ENCODE measurements around a stretch of chr20.

DNA sequence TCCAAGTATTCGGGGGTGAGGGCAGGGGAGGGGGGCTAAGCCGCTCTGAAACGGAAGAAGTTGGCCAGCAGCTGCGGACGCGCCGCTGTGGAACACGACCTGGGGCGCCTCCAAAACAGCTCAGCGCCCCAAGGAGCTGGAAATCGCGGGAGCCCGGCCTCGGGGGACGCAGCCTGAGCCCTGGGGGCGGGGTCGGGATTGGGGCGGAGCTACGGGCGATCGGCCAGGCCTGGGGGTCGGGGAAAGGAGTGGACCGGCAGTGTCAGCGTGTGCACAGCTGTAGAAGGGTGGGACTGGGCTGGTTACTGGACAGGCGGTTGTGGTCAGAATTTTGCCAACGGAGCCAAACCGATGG is 14.6 kb upstream of the SPAG4 start:
- PRO-cap, result no peak
- CAGE, long polyA plus RNA, result no peak

DNA sequence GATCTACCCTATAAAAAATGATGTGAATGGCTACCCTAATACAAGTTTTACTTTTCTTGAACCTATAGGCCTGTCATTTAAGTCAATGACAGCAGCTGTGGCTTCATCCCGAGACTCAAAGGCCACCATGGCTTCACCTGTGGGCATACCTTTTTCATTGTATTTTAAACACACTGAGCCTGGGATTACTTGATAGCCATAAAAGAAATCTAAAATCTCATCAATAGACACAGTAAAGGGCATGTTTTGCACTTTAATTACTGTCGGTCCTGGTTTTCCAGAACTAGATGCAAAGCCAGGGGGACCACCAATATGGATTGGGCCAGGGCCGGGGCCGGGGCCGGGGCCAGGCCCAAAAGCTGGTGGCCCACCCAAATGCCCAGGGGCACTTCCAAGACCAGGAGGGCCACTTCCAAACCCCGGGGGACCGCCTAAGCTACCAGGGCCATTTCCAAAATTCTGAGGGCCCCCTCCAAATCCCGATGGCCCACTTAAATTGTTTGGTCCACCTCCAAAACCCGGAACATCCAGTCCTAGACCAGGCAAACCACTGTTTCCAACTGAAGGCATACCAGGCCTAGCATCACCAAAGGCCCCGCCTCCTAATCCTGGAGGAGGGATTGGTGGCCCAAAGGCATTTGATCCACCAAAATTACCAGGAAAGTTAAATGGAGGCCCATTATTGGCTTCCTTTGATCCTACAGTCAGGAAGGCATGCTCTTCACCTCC is 12.0 kb downstream of the CPNE1 start:
- PRO-cap, result no peak
- CAGE, long polyA plus RNA, result no peak

- PRO-cap, result bidirectional peak, plus-strand start at chr20:35663823, minus-strand start at chr20:35663807; bidirectional peak, plus-strand start at chr20:35664263, minus-strand start at chr20:35664011
- CAGE, long polyA plus RNA, result no peak
These were observed 1.0 kb downstream of the CPNE1 start for GRCh38 chr20:35663415-35664381.

DNA sequence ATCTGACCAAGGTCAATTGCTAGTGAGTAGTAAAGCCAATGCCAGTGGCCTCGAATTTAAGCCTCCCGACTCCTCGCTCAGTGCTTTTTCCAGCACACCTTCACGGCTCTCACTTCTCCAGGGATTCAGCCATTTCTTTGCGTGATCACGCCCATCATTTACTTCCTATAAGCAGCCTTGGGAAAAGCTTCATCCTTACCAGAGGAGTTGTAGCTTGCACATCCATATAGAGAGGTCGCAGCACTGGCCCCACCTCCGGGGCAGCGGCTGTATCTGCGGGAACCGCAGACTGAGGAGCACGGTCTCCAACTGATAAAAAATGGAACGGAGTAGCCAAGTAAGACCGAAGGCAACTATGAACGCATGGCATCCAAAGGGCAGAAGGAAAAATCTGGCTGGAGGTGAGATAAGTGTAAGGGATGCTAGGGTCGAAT is 853 bp downstream of the NFS1 start:
- PRO-cap, result no peak
- CAGE, long polyA plus RNA, result no peak

DNA sequence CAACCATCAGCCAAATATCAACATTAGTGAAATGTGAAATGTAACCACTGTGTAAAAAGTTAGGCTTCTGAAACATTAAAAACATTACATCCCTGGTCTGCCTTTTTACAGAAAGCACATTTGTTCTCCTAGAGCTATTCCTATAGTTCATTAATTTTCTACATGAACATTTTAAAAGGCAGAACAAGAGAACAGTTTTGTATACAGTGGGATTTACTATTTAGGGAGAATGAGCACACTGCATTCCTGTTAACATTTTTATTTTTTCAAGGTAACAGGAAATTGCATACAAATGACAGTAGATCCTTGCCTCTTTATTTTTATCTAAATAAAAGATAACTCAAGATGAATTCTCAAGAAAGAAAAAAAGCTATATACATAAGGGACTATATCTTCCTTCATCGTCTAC is 4.9 kb downstream of the ROMO1 start:
- PRO-cap, result no peak
- CAGE, long polyA plus RNA, result no peak

- PRO-cap, result bidirectional peak, plus-strand start at chr20:35768373, minus-strand start at chr20:35768271
- CAGE, long polyA plus RNA, result no peak
These were observed 3.8 kb upstream of the PHF20 start for GRCh38 chr20:35767889-35768625.

DNA sequence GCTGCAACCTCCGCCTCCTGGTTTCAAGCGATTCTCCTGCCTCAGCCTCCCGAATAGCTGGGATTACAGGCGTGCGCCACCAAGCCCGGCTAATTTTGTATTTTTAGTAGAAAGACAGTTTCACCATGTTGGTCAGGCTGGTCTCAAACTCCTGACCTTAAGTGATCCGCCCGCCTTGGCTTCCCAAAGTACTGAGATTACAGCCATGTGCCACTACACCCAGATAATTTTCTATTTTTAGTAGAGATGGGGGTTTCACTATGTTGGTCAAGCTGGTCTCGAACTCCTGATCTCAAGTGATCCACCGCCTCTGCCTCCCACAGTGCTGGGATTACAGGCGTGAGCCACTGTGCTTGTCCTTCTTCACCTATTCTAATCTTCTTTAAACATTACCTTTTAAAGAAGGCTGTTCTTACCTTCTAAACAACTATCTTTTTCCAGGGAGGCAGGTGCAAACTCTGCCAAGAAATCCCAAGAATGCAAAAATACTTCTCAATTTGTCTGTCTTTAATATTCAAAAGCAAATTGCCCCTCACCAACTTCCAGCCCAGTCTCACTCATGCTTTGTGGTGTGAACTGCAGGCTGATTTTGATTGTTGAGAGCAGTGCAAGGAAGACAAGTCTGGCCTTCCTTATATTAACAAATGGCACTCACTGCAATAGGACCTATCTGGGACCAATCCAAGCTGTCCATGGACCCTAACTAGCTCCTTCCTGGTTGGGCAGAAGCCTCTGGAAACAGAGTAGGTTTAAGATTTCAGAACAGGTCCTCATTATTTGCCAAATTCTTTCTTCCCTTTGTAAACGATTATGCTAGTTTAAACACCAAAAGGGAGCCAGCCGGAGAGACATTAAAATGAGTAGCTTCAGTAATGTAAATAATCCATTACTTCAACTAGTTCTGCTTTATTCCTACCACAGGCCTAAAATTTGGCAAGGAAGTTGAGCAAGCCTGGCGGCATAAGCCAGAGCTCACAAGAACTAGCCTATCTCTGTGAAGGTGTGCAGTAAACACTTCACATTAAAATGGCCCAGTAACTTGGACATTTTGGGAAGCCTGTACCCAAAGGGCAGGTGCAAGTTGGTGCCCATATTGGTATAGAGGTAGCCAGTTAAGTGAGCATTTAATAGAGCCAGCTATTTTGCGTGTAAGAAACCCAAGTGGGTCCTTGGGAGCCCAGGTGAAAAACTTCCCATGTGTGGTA is 1.6 kb downstream of the SCAND1 start:
- PRO-cap, result unidirectional peak, minus-strand start at position 555 of the sequence
- CAGE, long polyA plus RNA, result no peak

- PRO-cap, result no peak
- CAGE, long polyA plus RNA, result start-site peak on the minus strand at chr20:36046400-36046505, 51 and 39 reads in 2 replicates; start-site peak on the minus strand at chr20:36046587-36046657, 26 and 17 reads in 2 replicates
These were observed 77.9 kb downstream of the CNBD2 start for GRCh38 chr20:36046094-36046958.

DNA sequence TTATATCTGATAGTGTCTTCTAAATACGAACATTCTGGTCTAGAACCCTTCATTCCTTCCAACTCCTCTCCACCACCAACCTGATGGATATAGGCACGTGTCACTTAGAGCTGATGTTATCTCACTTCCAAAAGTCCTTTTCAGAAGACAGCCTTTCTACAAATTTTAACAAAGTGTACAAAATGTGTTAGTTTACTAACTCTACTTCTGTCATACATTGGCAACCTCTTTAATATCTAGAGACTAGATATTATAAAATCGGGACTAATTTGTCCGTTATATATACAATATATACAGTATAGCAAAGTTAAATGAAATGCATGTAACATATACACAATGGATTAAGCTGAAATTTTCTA is 79.6 kb downstream of the CNBD2 start:
- PRO-cap, result no peak
- CAGE, long polyA plus RNA, result no peak

GRCh38 chr20:36064105-36064470 is 90.5 kb upstream of the EPB41L1 start:
- PRO-cap, result no peak
- CAGE, long polyA plus RNA, result no peak

- PRO-cap, result no peak
- CAGE, long polyA plus RNA, result no peak
These were observed 62.8 kb upstream of the EPB41L1 start for GRCh38 chr20:36091424-36092384.

DNA sequence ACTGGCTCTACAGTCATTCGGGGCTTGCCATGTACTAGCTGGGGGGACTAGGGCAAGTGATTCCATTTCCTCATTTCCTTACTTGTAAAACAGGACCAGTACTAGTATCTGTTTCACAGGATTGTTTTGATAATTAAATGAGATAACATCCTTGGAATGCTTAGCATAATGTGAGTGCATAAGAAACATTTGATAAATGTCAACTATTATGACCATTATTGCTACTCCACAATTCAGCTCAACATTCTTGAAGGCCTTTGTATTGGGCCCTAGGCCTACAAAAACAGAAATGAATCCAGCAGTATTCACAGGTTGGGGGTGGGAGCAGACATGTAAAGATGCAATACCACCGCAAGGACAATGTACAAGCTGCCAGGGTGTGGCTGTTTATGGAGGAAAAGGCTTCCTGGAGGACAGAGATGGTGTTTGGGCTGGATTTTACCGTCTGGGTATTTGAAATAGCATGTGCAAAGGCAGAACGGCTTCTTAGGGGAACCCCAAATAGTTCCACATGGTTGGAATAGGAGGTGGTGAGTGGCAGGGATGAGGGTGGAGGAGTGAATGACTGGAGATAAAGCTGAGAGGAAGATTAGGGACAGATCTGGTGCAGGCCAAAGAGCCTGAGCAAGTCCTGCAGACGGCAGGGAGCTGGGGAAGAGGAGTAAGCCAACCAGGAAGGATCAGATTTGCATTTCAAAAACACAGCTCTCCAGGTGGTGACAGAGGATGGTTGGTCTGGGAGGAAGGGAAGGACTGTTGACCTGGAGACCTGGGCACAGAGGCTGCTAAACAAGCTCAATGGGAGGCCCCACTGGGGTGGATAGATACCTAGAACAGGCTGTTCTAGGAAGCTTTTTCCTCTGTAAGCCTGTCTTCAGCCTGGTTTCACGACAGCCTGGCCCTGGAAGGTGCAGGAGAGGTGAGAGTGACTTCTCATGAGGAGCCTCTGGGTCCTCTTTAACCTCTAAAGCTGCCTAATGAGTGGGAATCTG is 57.0 kb upstream of the EPB41L1 start:
- PRO-cap, result no peak
- CAGE, long polyA plus RNA, result no peak

DNA sequence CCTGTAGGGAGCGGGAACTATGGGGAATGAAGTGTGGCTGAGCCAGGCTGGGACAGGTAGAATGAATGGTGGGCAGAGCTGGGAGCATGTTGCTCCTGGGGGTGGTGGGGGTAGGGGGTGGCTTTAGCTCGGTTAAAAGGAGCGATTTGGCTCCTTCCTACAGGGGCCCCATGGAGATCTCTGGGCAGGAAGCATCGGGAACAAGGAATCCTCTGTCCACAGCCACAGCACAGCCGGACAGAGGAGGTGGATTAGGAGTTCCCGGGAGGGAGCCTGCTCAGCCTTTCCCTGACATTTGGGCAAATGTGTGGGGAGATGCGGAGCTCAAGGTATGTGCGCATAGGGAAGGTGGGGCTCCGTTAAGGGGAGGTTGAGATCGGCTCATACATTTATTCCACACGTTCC is 41.1 kb upstream of the EPB41L1 start:
- PRO-cap, result no peak
- CAGE, long polyA plus RNA, result no peak

- PRO-cap, result no peak
- CAGE, long polyA plus RNA, result no peak
These were observed 770 bp upstream of the EPB41L1 start for GRCh38 chr20:36153889-36154051.

GRCh38 chr20:36212057-36212681 is 24.1 kb upstream of the AAR2 start:
- PRO-cap, result no peak
- CAGE, long polyA plus RNA, result no peak

- PRO-cap, result no peak
- CAGE, long polyA plus RNA, result no peak
These were observed 86.7 kb upstream of the MYL9 start for GRCh38 chr20:36454498-36455082.

DNA sequence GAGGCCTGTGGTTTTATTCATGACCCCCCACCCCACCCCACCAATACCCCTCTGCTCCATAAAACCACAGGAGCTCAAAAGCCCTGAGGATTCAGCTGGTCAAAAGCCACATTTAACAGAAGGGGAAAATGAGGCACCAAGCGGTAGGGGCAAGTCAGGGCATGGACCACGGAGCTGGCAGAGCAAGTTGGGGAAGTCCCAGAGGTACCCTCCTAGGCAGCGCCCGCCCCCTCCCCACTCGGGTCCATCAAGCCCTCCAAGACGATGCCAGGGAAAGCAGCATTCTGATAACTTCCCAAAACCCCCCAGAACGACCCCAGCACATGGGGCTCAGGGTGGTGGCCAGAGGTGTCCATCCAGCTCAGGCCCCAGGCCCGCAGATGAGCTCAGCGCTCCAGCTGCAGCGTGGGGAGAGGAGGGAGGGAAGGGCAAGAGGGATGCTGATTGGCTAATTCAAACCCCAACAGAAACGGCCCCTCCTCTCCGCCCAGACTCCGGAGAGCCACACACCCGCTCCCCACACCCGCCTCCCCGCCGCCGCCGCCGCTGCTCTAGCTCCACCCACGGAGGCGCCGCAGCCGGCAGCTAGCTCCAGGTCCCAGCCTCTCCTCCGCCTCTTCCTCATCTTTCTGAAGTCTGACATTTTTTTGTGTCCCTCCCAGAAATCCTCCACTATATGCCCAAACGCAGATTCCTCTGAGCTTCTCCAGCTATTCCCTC is 27.9 kb downstream of the SOGA1 start:
- PRO-cap, result bidirectional peak, plus-strand start at position 520 of the sequence, minus-strand start at position 382 of the sequence
- CAGE, long polyA plus RNA, result no peak

DNA sequence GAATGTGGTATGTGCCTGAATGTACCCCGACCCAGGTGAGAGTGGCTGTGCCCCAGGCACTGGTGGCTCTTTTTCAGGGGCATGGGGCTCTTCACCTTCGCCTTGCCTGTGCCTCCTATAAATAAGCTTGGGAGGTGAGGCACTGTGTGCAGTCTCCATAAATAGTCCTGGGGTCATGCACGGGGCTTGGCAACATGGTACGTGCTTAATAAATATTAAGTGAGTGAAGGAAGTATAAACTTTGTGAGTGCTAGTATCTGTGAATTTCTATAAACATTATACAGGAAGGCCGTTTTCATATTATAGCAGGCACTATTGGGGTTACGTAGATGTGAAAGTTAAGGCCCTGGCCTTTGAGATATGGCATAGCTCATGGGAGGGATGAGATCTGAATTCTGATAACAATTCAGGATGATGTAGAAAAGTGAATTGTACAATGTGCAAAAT is 32.9 kb downstream of the GHRH start:
- PRO-cap, result no peak
- CAGE, long polyA plus RNA, result no peak

DNA sequence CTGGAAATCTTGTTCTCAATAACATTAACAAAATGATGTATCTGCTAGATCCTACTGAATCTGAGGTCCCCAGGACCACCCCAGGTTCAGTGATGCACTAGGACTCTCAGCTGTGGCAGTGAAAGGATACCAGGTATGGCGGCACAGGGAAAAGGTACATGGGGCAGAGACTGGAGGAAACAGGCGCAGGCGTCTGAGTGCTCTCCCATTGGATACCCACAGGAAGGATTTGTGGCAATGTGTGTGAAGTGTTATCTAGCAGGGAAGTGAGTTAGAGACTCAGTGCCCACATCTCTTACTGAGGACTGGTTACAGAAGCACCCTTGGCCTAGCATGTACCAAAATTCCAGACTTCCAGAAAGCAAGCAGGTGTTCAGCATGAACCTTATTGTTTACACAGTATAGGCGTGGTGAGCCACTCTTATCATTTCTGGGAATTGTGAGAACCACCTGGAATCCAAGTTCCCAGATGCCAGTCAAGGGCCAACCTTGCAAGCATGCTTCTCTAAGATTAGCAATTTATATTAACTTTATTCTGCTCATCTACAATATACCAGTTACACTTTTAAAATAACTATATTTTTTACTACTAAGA is 14.2 kb downstream of the MANBAL start:
- PRO-cap, result no peak
- CAGE, long polyA plus RNA, result no peak

DNA sequence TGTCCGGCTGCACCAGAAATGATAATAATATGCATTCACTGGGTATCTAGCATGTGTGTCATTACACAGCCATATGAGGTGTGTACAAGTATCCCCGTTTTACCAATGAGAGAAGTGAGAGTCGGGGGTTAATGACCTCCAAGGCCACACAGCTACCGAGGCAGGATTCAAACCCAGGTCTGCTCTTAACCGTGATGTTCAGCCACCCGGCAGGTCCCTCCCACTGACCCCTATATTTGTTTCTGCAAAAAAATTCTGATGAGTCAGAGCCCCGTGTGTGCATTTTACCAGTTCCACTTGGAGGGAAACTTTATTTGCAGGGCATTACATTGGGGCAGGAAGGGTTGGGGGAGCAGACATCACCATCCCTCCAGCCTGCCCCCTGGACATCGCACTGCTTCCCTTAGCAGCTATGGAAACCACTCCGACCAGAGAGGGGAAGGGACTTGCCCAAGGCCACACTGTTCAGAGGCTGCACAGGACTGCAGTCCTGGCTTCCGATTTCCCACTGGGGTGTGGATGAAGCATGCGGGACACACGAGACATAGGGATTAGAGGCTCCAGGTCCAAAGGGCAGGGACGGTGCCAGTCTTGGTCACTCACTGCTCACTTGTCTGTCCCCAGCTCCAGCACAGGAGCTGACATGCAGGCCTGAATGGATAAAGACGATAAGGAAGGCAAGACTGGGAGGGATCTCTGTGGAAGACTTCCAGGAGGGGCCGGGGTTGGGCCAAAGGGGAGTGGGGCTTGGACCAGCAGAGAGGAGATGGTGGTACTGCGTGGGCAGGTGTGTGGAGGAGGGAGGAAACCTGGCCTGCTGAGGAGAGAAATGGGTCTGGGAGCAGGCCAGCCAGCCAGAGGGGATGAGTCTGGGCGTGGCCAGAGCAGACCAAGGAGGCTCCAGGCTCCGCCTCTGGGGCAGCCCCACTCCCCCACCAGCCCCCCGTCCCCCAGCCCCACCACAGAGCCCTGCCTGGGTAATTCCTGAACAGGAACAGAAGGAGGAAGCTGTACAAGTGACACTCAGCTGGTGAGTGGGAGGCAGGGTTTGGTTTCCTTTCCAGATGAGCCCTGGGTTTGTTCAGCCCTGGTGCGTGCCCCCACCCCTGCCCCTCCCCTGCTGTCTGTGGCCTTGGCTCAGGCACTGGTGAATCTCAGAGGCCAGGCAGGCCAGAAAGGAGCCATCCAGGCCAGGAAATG is 9.9 kb upstream of the SRC start:
- PRO-cap, result no peak
- CAGE, long polyA plus RNA, result no peak

Measured in B cell (primary cell).